Mesenteric fat pad (tissue), 1 donor: ENCODE measurements around a stretch of chr10.

GRCh38 chr10:57692330-57692700 is 575.4 kb downstream of the IPMK start:
- PRO-cap = no peak

GRCh38 chr10:57992494-57993290 is 275.0 kb downstream of the IPMK start:
- PRO-cap = no peak

GRCh38 chr10:58052530-58052823 is 215.2 kb downstream of the IPMK start:
- PRO-cap = no peak

- PRO-cap = no peak
Observed at GRCh38 chr10:58269643-58270292, 806 bp downstream of the CISD1 start.

- PRO-cap = no peak
Observed at GRCh38 chr10:58384584-58384832, 702 bp upstream of the TFAM start.

GRCh38 chr10:58396218-58397417 is 11.4 kb downstream of the TFAM start:
- PRO-cap = no peak

DNA sequence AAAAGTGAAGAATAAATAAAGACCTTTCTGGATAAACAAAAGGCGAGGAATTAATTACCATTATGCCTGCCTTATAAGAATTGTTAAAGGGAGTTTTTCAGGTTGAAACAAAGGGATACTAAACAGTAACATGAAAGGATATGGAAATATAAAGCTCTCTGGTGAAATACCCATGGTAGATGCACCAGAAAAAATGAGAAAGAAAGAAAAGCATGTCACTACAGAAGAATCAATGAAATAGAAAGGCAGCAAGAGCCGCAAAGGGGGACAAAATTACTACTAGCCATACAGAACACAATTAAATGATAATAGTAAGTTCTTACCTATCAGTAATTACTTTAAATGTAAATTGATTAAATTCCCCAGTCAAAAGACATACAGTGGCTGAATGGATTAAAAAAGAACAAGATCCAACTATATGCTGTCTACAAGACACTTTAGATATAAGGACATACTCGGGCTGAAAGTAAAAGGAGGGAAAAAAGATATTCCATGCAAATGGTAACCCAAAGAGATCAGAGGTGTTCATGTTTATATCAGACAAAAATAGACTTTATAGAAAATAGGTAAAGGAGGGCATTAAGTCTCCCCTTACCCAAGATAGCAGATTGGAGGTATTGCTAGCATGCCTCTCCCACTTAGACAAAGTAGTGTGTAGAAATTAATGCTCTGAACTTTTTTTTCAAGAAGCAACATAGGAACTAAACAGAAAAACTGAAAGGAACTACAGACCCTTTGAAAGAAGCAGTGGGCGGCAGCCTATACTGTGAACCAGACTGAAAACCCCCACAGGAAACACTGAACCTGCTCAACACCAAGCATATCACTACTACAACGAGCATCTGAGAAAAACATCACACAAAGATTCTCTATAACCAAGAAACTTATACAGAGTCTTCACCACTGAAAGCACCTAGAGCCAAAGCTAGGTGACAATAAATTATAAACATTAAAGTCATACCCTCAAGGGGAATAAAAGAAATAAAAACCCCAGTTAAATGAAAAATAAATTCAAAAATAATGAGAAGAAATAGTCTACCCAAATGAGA is 21.2 kb downstream of the BICC1 start:
- PRO-cap = no peak

DNA sequence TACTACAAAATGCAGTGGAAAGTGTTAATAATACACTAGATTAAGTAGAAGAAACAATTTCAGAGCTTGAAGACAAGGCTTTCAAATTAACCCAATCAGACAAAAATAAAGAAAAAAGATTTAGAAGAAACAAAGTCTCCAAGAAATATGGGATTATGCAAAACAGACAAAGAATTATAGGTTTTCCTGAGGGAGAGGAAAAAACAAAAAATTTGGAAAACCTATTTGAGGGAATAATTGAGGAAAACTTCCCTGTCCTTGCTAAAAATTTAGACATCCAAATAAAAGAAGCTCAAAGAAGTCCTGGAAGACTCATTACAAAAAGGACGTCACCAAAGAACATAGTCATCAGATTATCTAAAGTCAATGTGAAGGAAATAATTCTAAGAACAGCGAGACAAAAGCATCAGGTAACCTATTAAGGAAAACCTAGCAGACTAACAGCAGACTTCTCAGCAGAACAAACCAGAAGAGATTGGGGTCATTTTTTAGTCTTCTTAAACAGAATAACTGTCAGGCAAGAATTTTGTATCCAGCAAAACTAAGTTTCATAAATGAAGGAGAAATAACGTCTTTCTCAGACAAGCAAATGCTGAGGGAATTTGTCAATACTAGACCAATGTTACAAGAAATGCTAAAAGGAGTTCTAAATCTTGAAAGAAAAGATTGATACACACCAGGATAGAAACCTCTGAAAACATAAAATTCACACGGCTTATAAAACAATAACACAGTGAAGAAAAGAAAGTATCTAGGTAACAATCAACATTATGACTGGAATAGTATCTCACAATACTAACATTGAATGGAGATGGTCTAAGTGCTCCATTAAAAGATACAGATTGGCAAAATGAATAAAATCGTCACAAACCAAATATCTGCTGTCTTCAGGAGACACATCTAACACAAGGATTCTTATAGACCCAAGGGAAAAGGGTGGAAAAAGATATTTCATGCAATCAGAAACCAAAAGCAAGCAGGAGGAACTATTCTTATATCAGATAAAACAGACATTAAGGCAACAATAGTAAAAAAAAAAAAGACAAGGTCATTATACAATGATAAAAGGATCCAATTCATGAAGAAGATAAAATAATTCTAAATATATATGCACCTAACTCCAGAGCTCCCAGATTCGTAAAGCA is 22.6 kb downstream of the BICC1 start:
- PRO-cap = no peak

- PRO-cap = no peak
Observed at GRCh38 chr10:58575574-58576160, 63.0 kb downstream of the BICC1 start.

DNA sequence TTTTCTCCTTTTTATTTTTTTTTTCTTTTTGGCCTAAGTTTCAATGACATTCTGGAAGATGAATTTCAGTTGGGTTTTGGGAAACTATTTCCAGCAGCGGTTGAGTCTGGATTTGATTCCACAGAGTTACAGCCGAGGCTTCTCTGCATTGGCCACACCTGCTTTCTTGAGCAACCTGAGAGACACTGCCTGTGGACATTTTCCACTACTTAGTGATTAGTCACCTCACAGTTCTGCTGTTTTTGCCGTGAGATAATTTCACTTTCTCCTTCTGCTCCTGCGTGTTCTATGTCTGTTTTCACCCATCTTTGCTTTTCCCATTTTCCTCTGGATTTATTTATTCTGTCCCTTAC is 243.0 kb downstream of the BICC1 start:
- PRO-cap = no peak

DNA sequence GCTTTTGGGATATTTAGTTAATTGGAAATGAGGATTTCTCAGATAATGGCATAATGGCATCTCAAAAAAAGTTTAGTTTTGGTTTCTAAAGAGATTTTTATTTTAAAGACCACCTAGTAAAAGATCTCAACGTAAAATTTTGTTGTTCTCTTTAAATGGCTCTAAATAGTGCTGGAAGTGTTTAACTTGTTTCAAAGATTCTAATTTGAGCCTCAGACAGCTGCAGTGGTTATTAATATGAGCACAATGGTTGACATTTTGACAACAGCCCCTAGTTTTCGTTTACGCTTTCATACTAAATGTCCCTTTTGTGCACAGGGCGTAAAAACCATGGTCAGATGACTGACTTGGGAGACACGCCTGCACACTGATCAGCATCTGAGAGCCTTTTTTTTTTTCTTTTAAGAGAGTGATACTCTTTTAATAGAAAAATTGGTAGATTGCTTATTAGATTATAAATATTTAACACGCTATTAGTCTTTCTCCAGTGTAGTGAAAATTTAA is 183.0 kb upstream of the PHYHIPL start:
- PRO-cap = no peak

GRCh38 chr10:59019490-59020099 is 156.8 kb upstream of the PHYHIPL start:
- PRO-cap = no peak

- PRO-cap = no peak
Observed at GRCh38 chr10:59674153-59674668, 35.4 kb downstream of the SLC16A9 start.

DNA sequence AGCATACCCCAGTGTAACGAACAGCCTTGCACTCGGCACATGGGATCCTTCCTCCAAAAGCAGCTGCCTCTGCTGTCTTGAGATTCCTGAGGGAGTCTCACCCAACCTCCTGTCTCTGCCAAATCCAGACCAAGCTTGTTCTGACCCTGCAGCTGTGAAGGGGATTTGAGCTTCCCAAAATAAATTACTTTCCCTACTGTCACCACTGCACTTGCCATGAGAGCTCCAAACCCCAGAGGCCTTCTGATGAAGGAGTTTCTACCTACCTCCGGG is 26.9 kb upstream of the MRLN start:
- PRO-cap = no peak

GRCh38 chr10:59895590-59896216 is 10.7 kb downstream of the CCDC6 start:
- PRO-cap = no peak

- PRO-cap = no peak
Observed at GRCh38 chr10:59903814-59904399, 2.4 kb downstream of the CCDC6 start.

- PRO-cap = no peak
Observed at GRCh38 chr10:60144799-60145371, 238.5 kb upstream of the CCDC6 start.

DNA sequence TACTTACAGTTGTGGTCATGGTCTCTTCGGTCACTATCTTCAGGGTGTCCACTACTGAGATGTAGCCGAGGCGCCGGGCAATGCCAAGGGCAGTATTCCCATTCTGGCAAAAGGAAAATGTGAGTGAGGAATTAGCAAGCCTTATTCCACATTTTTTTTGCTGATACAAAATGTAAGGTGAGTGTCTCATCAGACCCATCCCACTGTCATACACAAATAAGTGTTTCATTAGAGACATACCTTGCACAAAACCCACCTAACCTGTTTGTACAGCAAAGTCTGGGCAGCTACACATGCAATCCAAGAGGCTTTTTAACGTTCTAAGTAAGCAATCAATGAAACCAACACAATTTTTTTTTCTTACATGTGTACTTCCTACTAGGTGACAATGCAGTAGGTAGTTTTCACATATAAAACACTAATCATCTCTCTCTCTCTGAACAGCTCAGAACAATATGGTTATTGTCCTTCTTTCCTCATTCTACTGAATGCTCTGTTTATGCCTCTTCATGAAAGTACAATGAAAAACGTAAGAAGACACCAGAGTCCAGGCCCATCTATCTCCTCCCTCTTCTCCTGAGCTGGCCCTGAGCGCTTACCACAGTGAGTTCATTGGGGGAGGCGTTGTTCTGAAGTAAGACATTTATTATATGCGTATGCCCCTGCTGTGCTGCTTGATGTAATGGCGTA is 217.2 kb downstream of the ANK3 start:
- PRO-cap = no peak

- PRO-cap = no peak
Observed at GRCh38 chr10:60733222-60733746, 45.0 kb upstream of the CDK1 start.

- PRO-cap = no peak
Observed at GRCh38 chr10:60827721-60828695, 49.7 kb downstream of the CDK1 start.